ENCODE results near the gene FBXL22.

DNA sequence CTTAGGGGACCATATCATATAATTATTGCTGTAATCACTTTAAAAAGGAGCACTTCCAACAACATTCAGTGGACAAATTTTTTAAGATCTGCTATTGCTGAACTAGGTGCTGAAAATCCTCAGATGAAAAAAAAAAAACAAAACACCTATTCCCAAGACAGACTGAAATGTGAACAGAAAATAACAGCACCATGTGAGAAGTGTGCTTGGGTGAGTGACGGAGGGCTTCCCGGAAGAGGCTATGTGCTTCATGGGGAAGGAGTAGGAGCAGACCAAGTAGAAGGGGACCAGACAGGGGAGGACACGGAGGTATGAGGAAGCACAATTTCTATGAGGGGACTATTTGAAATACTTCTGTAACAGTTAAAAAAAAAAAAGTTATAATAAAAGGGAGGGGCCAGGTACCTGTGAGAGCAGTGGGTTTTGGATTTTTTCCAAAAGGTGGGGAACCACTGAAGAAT lies 4.2 kb upstream of the USP3 start:
- PRO-cap, result no peak

- PRO-cap, result no peak
These were observed 40.8 kb upstream of the FBXL22 start for GRCh38 chr15:63556169-63557055.

DNA sequence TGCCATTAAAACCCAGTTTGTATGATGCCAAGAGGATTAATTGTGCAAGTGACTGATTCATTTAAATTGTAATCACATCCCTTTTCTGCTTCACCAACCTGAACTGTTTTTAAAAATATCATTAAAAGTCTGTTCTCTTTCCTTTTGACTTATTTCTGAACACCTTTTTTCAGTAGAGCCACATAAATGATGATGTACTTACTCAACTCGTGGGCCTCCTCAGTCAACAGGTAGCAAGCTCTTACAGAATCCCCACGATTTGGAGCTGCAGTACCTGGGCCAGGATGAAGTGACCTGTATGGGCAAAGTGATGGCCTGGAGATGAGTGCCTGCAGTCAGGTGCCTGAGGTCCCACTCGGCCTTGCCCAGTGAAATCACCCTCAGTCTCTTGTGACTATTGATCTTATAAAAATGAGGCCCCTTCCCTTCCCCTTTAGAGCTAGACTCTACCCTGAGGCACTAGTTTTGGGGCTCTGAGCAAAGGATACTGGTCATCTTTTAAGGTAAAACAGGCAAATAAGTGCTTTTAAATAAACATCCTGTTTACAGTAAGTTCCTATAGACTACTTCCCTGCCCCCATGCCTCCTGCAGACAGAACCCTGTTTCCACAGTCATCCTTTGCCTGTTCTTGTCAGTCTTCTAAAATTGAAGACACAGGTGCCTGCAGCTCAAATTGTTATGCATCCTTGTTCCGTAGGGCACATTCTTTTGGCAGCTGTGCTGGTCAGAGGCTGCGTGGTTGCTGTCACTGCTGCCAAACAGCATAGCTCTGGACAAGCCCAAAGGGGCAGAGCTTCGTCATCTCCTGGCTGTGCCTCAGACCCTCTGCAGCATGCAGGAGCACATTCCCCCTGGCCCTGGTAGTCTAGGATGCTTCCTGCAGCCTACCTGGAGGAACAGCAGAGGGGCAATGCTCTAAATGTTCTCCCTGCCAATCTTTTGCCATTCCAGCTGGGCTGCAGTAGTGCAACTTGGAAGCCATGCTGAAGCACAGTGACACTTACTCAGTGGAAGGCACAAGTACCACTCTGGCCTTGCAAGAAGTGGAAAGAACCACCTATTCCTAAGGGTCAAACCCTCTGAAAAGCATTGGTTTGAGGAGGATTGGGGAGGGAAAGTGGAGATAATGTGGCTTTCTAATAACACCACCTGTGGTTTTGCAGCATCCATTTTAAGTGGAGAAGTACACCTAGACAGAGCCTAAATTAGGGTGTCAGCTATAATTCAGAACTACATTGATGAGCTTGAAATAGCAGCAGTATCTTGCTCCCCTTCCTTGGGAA lies 2.3 kb upstream of the FBXL22 start:
- PRO-cap, result no peak

DNA sequence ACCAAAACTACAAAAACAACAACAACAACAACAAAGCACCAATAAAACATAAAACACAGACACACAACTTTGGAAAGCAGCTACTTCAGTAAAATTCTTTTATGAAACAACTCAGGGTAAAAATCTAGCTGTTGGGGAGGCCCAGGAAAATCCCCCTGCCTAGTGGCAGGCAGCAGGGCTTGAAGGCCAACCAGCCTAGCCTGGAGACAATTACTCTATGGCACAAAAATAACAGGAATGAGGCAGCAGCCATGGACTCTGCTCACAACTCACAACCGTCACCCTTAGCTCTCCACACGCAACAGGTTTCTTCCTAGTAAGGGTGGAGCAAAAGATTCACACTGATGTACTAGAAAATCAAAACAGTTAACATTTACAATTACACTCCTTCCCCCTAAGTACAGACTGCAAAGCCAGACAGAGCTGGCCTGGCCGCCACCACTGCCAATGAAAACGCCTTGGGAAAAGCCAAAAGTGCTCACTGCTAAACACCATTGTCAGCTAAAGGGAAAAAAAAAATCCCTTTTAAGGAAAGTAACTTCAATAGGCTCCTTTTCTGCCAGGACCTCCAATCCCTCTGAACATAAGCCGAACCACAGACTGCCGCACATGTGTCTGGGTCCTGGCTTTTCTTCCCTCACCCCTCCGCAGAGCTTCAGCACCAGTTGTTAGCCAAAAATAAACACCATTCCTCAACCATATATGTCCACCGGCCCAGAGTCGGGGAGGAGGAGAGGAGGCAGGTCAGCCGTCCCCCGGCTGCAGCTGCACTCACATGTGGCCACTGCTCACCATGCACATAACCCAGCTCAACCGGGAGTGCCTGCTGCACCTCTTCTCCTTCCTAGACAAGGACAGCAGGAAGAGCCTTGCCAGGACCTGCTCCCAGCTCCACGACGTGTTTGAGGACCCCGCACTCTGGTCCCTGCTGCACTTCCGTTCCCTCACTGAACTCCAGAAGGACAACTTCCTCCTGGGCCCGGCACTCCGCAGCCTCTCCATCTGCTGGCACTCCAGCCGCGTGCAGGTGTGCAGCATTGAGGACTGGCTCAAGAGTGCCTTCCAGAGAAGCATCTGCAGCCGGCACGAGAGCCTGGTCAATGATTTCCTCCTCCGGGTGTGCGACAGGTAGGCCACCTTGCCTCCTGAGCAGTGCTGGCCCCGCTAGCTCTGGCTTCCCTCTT lies at the start of gene FBXL22:
FBXL22 (plus strand) TSS at position 770 of the 1,184 bp plus-strand sequence.
- PRO-cap, result no peak

DNA sequence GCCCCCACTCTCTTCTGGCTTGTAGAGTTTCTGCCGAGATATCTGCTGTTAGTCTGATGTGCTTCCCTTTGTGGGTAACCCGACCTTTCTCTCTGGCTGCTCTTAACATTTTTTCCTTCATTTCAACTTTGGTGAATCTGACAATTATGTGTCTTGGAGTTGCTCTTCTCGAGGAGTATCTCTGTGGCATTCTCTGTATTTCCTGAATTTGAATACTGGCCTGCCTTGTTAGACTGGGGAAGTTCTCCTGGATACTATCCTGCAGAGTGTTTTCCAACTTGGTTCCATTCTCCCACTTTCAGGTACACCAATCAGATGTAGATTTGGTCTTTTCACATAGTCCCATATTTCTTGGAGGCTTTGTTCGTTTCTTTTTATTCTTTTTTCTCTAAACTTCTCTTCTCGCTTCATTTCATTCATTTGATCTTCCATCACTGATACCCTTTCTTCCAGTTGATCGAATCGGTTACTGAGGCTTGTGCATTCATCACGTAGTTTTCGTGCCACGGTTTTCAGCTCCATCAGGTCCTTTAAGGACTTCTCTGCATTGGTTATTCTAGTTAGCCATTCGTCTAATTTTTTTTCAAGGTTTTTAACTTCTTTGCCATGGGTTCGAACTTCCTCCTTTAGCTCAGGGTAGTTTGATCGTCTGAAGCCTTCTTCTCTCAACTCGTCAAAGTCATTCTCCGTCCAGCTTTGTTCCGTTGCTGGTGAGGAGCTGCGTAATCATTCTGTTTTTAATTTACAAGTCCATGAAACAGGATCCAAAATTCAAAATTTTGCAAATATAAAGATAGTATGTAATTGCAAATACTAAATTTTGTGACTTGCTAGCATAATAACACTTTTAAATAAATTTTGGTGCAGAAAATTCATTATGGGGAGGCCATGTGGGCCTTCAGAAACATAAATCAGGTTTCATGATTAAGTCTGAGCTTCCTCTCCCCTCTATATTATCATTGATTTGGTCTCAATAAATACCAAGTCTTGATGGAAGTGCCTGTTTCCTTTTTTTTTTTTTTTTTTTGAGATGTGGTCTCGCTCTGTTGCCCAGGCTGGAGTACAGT lies 24.5 kb downstream of the FBXL22 start:
- PRO-cap, result no peak

DNA sequence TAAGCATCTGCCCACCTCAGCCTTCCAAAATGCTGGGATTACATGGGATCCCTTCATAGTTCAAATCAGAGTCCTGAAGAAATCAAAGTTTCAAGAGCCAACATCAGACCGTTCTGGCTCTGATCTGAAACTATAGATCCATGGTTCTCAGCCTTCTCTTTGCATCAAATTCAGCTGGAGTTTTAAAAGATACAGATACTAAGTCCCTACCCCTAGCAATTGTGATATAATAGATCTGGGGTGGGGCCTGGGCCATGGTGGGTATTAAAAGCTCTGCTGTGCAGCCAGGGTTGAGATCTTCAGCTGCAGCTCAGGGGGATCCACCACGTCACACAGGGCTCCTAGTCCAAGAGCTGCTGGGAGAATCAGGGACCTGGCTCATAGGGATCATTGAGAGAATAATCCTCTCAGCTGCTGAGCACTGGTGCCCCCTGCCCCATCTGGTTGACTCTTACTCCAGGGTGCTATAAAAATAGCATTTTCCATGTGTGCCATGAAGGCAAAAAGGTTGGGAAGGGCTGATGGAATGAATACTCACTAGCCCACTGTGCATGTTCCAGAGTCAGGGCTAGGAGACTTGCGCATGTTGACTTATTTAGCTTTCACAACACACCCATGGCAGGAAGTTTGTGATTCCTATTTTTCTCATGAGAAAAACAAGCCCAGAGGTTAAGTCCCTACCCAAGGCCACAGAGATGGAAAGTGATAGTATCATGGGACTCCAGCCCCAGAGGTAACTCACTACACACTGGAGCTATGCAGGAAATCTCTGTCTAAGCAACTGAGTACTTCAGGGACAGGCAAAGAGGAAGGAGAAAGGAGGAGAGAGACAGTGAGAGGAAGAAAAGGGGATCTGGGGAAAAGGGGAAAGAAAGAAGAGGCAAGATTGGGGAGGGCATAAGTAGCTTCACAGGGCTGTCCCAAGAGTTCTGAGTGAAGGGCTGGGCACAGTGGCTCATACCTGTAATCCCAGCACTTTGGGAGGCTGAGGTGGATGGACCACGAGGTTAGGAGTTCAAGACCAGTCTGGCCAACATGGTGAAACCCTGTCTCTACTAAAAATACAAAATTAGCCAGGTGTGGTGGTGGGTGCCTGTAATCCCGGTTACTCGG lies 94.6 kb upstream of the HERC1 start:
- PRO-cap, result no peak

- PRO-cap, result bidirectional peak, plus-strand start at chr15:63945516, minus-strand start at chr15:63945378
These were observed 101.1 kb downstream of the DAPK2 start for GRCh38 chr15:63945133-63945613.

DNA sequence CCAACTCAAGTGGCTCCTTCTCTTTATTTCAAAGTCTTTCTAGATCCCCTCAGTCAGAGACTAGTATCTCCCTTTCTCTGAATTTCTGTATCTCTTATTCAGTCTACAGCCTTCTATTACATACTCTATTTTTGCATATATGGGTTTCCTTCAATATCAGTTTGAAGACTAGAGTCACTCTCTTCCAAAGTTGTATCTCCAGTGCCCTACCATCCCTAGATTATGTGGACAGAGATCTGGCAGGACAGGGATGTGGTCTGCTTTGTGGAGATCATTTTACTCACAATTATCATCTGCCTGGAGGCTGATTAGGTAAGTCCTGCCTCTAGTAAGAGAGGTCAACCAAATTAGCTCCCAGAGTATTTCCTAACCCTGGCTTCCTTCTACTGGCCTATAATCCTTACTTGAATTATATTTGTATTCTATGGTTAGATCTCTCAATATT lies 1.2 kb downstream of the CIAO2A start:
- PRO-cap, result no peak

- PRO-cap, result no peak
These were observed 773 bp upstream of the PPIB start for GRCh38 chr15:64163638-64163951.

DNA sequence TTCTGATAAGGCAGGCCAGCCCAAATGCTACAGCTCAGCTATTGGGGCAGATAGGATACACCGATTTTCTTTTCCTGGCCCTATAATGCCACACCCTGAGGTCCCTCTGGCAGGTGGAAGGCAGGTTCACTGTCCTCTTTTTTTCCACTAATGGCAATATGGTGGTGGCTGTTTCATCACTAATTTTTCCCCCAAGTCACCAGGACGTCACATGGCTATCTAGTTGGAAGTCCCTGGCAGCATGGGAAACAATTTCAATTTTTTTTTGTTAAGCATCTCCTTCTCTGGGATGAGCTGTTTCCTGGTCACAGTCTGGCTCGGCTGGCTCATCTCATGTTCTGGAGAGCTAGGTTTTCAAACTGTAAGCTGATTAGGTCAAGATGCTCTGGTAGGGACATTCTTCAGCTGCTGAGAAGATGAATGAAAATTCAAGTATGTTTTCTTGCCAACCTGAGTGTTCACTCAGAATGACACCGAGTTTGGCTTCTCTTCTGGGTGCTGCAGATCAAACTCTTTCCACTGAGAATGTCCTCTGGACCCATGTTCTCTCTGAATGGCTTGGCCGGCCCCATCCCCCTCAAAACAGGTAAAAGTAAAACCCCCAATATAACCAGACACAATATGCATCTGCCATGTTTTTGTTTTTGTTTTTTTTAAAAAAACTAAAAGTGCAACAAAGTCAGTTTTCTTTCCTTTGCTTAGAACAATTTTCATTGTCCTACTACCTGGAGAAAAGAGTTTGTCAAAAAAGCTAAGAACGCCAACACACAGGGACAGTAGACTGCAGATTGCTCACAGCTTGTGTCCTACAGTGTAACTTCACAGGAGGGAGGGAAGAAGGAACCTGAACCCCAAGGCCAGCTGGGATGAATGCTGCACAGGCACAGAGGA lies 7.9 kb upstream of the PPIB start:
- PRO-cap, result no peak

GRCh38 chr15:64682675-64683748 lies 92.4 kb downstream of the RBPMS2 start:
- PRO-cap, result no peak

GRCh38 chr15:64702405-64703724 lies 72.5 kb downstream of the RBPMS2 start:
- PRO-cap, result bidirectional peak, plus-strand start at chr15:64702852, minus-strand start at chr15:64702901; bidirectional peak, plus-strand start at chr15:64703415, minus-strand start at chr15:64703215

- PRO-cap, result no peak
These were observed 35.8 kb downstream of the RBPMS2 start for GRCh38 chr15:64739547-64740012.

DNA sequence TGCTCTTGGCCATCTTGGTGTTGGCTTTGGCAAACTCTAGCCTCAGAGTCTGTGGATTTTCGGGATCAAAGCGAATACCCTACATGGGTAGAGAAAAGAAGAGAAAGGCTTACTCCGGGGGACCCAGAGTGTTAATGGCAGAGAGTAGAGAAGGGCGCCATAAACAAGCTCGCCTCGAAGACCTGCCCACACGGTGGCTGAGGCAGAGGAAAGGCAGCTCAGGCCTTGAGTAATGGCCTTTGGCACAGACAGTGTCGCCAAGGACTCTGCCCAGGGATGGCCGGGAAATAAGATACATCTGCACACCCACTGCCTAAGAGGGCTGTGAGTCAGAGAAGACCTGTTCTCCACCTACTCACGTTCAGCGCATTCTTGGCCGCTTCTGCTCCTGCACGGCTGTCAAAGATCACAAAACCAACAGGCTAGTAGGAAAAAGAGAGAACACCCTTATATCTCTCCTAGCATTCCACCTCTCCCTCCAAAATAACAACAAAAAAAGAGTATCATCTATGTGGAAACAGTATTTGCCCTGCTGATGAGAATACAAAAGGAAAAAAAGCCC lies 26.2 kb downstream of the RBPMS2 start:
- PRO-cap, result no peak

- PRO-cap, result no peak
These were observed 20.6 kb downstream of the RBPMS2 start for GRCh38 chr15:64754733-64755276.

GRCh38 chr15:64878645-64879195 lies 33.0 kb upstream of the ANKDD1A start:
- PRO-cap, result no peak

- PRO-cap, result no peak
These were observed 17.2 kb upstream of the ANKDD1A start for GRCh38 chr15:64894342-64895141.

GRCh38 chr15:64915576-64916220 lies 4.0 kb downstream of the ANKDD1A start:
- PRO-cap, result no peak

- PRO-cap, result no peak
These were observed 38.0 kb downstream of the ANKDD1A start for GRCh38 chr15:64949473-64950296.

DNA sequence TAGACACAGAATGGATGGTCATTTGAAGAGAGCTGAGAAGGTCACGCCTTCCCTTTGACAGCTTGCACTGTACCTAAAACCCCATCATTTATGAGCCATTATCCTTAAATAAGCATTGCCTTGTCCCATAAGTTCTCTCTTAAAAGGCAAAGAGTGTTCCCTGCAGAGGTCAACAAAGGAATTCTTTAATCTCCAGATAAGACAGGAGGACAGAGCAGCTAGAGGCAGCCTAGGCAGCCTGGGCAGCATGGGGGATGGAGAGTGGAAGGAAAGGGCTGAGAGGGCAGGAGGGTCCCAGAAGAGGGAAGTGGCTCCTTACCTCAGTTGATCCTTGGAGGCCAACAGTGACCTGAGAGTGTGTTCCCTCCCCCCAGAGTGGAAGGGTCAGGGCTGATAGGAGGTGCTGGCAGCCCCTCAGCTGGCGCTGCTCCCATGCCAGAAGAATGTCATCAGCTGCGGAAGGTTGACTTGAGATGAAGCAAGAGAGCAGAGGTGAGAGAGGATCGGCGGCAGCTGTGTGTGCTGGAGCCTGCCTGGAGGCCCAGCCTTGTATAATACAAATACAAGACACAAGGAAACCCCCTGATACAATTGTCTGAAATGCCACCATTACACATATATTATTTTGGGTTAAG lies 12.8 kb downstream of the KBTBD13 start:
- PRO-cap, result no peak